ENCODE data around the gene ICE2.

DNA sequence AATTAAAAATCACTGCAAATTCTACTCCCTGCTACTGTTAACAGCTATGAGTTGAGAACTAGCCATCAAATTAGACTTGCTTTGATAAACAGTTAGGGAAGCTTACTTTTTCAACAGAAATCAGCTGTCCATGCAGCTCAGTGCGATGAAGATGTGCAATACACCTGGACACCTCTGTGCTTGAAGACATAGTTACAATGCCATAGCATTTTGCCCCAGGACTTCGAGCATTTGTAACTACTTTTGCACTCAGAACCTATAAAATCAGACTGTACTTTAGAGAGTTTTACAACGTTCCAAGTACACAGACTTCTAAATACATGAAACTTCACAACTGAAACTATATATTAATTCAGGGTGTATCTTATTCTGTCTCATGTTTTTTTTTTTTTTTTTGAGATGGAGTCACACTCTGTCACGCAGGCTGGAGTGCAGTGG is 39.1 kb downstream of the SLTM start:
- PRO-cap: no peak

DNA sequence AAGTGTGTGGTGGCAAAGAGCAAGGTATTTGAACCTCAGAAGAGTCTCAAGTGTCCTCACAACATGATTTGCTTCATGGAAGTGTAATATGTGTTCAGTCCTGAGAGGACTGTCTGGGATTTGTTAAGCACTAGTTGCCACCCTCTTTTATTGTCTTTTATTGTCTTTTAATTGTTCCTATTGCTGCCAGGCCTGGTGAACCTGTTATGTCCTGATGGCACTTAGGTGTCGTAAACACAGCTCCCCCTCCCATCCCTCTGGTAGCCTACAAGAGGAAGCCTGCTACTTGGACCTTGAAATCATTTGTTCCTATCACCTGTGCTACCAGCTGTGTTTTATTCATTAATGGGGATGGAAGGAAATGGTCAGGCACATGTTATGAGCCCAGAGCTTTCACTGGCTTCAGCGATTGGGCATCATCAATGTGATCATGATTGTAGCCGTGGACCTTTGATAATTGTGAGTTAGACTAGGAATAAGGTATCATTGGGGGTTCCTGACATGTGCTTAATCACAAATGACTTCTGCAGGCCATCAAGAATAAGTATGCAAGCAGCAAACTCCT is 19.4 kb downstream of the CCNB2 start:
- PRO-cap: no peak

GRCh38 chr15:59271795-59272256 is 65.2 kb downstream of the LDHAL6B start:
- PRO-cap: no peak

GRCh38 chr15:59299940-59300737 is 72.5 kb downstream of the MYO1E start:
- PRO-cap: bidirectional peak, plus-strand start at chr15:59300526, minus-strand start at chr15:59300407

DNA sequence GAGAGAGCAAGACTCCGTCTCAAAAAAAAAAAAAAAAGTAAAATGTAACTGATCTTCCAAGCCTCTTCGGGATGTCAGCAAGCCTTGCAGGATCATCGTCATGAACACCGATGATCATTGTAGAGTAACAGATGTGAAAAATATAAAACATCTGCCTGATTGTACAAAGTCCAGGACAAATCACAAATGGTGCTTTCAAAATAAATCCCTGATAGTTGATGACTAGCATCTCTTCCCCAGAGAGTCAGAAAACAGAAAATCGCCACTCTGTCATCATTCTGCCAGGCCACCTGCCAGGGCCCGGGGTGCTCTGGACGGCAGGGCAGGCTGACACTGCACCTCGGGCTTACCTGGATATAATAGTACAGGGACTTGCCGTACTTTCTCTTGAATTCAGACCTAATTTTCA is 49.1 kb downstream of the ANXA2 start:
- PRO-cap: no peak

- PRO-cap: no peak
These were observed 14.8 kb downstream of the ANXA2 start for GRCh38 chr15:60382872-60383510.

DNA sequence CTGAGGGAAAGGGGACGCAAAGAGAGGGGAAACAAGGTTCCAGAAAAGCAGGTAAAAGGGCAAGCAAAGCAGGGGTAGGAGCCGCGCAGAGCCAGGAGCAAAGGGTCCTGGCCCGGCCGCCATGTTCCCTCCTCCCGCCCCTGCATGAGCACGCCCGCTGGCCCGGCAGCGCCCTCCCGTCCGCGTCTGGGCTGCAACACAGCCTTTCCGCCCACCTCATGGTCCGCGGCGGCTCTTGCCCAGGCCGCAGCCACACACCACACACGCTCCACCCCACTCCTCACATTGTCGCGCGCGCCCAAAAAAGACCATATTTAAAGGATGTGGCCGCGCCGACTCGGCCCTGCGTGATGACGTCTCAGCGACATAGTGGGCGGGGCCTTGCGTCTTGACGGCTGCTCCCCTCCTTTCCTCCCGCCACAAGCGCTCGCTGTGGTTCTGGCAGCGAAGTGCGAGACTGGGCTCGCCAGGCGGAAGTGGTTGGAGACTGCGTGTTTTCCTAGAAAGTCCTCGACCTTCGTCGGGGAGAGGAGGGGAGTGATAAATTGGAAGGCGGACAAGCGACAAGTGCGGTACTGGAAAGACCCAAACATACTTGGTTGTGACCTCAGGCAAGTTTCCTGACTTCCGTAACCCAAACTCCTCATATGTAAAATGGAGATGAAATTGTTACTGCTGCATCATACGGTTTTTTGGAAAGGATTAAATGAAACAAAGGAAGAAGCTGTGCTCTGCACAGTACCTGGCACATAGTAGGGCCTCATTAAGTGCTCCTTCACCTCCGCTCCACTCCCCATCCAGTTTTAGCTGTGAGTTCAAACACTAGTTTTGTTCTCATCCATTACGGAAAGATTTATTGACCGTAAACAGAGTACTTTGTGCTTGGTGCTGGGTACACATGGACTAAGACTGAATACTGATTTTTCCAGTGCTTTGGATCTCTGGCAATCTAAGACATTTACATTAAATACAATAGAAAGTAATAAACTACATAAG is at the start of gene ICE2:
Gene ICE2, minus strand, starts transcription at position 355 of the 996 bp plus-strand sequence.
- PRO-cap: bidirectional peak, plus-strand start at position 422 of the sequence, minus-strand start at position 287 of the sequence

DNA sequence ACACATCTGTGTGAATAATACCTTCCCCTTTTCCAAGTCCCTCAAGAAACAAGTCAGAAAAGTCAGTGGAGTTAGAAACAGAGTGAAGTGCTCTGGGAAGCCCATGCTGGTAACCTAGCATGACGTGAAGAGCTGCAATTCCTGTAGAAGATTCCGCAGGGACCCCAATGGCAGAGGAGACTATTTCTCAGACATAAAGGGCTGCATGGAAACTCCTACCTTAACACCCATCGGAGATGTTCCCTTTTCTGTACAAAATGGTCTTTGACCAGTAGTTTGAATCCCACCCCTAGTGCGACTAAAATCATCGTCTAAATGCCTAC is 16.5 kb upstream of the ICE2 start:
- PRO-cap: no peak

DNA sequence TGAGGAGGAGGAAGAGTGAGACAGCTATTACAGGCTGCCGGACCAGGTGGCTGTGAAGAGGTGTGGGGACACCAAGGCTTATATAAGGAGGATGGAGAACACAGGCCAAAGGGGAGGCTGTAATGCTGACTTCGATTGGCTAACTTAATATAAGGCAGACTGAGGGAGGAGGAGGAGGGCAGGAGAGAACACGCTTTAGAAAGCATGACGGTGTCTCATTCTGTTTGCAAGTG is 168.9 kb upstream of the ICE2 start:
- PRO-cap: no peak

- PRO-cap: no peak
These were observed 203.7 kb upstream of the ICE2 start for GRCh38 chr15:60682454-60683327.

- PRO-cap: no peak
These were observed 296.6 kb downstream of the RORA start for GRCh38 chr15:60932413-60933017.

DNA sequence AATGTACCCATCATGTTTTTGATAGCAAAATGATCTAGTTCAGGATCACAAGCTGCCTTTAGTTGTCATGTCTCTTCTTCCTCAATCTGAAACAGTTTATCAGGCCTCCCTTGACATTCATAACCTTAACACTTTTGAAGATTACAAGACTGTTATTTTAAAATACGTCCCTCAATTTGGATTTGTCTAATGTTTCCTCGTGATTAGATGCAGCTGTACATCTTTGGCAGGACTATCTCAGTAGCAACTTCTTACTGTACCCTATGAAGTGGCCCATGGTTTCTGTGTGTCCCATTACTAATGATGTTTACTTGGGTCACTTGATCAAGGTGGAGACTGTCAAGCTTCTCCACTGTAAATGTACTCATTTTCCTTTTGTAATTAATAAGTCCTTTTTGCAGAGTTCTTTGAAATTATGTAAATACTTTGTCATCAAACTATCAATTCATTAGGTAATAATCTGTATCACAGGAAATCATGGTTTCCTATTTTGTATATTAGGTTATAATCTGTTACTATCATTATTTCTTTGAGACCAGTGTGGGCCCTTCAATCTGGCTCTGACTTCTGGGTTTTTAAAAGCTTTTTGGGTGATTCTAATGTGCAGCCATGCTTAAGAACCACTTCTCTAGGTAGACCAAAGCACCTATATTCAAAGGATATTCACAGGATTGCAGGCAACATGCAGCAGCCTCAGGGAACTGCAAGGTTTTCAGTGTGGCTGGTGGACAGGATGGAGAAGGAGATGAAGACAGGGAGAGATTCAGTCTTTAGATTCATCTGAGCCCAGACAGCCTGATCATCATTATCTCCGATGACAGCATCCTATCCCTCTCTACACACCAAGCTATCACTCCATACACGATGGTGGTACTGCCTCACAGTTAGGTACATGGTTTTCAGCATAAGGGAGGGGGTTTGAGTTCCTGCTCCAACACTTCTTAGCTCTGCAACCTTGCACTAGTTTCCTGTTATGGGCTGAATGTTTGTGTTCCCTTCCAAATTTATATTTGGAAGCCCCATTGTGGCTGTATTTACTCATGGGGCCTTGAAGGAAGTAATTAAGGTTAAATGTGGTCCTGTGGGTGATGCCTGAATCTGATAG is 259.9 kb downstream of the RORA start:
- PRO-cap: no peak

- PRO-cap: no peak
These were observed 290.1 kb upstream of the RORA start for GRCh38 chr15:61519298-61519595.

DNA sequence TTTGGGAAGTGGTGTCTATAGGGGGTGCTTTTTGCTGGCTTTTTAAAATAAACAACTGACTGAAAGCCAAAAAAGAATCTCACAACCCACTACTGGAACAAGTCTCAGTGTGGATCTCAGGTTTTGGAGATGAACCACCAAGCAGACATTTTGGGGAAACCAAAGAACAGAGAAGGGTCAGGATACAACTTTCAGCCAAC is 329.8 kb upstream of the RORA start:
- PRO-cap: no peak

- PRO-cap: no peak
These were observed 808 bp downstream of the C2CD4A start for GRCh38 chr15:62067491-62068078.

DNA sequence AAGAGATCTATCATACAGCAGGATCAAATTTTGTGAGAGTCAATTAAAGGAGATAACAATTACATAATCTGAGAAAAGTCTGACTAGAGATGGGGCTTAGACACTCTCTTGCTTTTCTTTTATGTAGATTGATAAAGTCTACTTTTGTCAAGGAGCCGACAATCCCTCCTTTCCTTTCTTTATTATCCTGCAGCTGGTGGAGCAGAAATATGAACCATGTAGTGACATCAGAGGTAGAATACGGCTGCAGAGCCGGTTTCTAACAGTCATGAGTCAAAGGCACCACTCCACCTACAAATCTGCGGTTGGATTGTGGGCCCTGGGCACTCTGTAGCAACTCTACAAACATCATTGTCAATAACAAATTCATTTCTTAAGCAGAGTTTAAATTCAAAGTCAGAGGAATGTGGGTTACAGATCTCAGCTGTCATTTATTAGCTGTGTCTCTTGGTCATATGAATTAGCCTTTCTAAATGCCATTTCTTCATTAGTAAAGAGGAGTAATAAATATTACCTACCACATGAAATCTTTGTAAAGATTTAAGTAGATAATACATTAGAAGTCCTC is 9.1 kb downstream of the C2CD4A start:
- PRO-cap: no peak

- PRO-cap: no peak
These were observed 101.6 kb upstream of the TLN2 start for GRCh38 chr15:62288681-62289135.

DNA sequence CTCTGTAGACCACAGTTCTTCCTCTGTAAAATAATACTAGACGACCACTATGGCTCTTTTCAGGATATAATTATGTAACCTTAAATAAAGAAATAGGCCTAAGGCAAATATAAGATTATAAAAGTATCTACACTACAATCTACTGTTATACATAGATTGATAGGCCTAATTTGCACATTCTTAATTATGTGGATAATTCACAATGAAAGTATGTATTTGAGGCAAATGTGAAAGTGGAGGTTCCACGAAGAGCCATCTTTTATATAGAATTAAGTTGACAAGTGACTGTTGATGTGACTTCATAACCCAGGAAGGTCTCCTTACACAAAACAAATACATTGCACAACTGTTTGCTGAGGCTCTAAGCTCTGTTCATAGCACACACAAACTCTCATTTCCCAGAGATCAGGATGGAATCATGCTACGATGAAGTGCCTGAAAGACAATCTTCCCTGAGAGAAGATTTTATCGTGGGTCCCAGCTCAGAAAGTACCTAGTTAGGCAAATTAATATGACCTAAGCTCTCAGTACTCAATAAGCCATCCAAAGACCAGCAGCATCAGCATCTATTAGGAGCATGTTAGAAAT is 64.1 kb upstream of the TLN2 start:
- PRO-cap: no peak

DNA sequence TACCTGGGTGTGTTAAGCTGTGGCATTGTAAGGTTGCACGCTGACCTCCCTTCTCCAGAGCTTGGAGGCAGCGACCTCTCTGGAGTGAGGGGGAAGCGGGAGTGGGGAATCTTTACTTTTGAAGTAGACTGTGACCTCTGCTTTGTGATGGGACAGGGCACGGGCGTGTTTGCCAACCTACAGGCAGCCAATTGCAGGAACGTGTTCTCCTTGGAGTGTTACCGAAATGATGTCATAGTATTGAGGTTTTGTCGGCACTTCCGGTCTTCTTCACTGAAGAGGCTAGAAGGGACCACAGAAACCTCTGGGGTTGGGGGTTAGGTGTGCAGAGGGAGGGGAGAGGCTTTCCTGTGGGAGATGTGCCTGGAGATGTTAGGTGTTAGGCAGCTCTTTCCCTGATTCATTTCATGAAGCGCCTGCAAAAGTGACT is 2.1 kb downstream of the TLN2 start:
- PRO-cap: no peak

- PRO-cap: no peak
These were observed 49.3 kb downstream of the TLN2 start for GRCh38 chr15:62439671-62440095.